ENCODE results near the genes INHA and DOCK10.

DNA sequence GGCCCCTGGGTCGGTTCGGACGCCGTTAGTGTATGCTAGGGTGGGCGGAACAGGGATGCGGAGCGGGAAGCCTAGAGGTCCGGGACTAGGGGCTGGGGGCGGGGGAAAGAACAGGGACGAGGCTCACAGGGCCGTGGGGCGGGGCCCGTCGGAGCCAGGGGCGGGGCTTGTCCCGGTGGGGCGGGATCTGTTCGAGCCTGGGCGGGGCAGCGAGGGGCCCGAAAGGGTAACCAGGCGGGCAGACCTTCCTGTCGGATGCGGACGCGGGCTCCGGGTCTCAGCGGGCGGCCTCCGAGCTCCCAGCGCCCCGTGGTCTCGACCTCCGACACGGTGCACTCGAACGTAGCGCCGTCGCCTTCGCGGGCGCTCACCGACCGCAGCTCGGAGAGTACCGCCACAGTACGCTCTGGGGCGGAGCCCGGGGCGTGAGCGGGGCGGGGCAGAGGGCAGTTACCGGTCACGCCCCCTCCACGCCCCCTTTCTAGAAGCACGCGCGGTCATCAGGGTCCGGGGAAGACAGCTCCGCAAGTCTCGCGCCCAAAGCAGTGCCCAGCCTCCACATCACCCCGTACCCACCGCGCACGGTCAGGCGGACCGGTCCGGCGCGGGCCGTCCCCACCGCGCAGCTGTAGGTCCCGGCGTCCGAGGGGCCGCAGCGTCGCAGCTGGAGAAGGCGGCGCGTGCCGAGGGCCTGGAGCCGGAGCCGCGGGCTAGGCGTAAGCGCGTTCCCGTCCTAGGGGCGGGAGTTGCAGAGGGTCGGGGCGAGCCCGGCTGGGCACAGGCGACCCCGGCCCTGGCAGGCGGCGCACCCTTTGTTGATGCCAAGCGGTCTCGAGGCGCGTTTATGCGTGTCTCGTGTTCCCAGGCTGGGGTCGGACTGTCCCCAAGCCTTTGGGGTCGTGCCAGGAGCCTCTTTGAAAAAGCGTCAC lies 8.7 kb downstream of the TMEM198 start:
- PRO-cap = bidirectional peak, plus-strand start at position 545 of the sequence, minus-strand start at position 383 of the sequence

DNA sequence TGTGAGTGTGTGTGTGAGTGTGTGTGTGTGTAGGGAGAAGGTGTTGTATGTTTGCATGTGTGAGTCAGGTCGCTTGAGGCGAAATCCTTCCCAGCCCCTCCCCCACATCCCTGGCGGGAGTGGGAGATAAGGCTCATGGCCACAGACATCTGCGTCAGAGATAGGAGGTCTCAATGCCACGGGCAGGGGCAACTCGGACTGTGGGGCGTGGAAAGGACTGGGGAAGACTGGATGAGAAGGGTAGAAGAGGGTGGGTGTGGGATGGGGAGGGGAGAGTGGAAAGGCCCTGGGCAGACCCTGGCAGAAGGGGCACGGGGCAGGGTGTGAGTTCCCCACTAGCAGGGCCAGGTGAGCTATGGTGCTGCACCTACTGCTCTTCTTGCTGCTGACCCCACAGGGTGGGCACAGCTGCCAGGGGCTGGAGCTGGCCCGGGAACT lies at the start of gene INHA:
INHA (plus strand) TSS at position 291 of the 438 bp plus-strand sequence.
- PRO-cap = no peak

DNA sequence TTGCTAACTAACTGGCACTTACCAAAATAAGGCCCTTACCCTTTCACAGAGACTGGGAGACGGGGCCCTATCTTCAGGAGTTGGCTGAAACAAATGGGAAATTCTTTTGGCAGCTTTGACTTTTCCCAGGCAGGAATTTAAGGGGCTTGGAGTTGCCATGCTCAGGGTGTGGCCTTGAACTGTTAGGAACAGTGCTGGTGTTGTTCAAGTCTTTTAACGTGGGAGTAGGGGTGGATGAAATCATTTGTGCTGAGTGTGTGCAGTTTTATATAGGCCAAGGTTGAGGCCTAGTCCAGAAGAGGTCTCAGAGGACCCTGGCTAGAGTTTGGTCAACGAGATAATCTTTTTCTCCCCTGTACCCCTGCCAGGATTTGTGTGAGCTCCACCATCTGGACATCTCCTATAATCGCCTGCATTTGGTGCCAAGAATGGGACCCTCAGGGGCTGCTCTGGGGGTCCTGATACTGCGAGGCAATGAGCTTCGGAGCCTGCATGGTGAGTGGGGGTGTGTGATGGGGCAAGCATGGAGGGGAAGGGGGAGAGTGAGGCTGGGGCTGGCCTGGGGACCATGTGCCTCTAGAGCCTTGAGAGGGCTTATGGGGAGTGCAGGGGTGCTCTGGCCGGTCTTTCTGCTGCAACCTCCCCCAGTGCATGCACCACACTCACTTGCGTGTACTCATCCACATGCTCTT lies 7.7 kb downstream of the STK11IP start:
- PRO-cap = no peak

DNA sequence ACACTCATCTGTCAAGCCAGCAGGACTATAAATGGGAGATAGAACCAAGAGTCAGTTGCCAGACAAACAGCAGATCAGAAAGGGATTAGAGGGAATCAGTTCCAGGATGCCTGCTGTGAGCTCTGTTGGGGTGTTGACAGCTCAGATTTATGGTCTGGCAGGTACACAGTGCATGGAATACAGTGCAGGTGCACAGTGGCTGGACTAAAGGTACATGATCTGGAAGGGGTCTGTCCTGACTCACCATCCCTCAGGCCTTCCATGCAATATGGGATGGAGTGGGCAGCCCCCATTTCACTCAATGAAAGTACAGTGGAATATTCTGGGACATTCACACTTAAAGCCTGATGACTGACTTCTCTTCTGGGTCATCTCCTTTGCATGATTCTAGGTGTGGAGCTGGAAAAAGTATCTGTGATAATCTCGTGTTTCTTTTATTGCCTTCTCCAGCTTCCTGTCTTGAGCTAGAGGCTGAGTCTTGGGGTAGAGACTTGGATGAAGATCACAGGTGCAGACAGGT lies 382.4 kb downstream of the SLC4A3 start:
- PRO-cap = no peak

DNA sequence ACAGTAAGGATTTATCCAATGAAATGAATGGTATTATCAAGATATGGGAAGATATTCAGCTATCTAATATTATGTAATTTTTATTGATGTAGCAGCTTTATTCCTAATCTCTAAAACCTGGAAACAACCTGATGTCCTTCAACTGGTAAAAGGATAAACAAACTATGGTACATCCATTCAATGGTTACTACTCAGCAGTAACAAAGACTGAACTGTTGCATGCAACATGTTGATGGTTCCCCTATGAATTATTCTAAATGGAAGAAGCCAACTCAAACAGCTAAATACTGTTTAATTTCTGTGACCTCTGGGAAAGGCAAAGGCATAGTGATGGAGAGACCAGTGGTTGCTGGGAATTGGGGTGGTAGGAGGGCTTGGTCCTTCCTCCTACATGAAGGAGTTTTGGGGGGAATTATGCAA lies 113.5 kb downstream of the SGPP2 start:
- PRO-cap = no peak

- PRO-cap = no peak
These were observed 74.0 kb downstream of the ACSL3 start for GRCh38 chr2:222934829-222935336.

- PRO-cap = no peak
These were observed 271.4 kb downstream of the SCG2 start for GRCh38 chr2:223330786-223331136.

- PRO-cap = no peak
These were observed 38.9 kb upstream of the SCG2 start for GRCh38 chr2:223641009-223641481.

- PRO-cap = no peak
These were observed 3.3 kb downstream of the WDFY1 start for GRCh38 chr2:223941848-223942230.

DNA sequence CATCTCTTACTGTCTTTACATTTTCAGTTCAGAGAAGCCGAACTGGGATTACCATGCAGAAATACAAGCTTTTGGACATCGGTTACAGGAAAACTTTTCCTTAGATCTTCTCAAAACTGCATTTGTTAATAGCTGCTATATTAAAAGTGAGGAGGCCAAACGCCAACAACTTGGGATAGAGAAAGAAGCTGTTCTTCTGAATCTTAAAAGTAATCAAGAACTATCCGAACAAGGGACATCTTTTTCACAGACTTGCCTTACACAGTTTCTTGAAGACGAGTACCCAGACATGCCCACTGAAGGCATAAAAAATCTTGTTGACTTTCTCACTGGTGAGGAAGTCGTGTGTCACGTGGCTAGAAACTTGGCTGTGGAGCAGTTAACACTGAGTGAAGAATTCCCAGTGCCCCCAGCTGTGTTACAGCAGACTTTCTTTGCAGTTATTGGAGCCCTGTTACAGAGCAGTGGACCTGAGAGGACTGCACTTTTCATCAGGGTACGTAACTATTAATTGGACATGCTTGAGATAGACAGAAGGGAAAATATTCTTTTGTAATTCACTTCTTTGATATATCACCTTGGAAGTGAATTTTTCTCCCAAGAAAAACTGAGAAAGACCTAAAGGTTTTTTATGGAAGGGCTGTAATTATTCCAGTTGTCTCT lies 2.4 kb downstream of the MRPL44 start:
- PRO-cap = unidirectional peak, minus-strand start at position 298 of the sequence

DNA sequence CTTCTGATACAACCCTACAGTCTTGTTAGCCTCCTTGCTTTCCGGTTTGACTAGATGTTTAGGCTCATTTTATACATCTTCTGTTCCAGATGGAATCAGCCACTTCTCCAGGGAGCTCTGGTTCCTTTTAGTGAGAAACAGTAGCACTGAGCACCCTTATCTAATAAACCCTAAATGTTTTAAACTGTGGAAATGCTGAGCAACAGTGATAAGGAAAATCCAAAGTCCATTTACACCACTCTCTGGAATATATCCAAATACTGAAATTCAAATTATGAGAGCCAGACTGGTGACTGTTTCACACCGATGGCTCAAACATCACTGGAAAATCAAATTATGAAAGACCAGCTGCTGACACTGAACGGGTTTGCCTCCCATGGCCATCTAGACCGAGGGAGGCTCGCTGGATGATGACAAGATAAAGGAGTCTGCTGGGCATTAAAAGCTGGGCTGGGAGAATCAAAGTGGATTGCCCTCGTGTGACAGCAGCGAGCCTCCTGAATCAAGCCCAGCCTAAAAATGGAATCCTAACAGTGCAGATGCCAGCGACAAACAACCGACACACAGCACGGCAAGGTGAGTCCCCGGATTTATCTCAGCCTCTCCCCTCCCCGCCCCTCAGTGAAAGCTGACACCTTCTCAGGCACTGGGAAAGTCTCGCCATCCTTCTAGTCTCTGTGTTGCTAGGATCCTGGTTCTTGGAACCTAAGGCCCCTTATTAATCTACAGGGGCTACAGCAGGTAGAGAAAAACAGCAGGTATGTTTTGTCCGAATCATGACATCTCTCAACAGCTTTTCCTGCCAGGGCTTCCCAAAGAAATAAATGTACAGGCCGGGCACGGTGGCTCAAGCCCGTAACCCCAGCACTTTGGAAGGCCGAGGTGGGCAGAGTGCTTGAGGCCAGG lies 30.3 kb downstream of the SERPINE2 start:
- PRO-cap = no peak

DNA sequence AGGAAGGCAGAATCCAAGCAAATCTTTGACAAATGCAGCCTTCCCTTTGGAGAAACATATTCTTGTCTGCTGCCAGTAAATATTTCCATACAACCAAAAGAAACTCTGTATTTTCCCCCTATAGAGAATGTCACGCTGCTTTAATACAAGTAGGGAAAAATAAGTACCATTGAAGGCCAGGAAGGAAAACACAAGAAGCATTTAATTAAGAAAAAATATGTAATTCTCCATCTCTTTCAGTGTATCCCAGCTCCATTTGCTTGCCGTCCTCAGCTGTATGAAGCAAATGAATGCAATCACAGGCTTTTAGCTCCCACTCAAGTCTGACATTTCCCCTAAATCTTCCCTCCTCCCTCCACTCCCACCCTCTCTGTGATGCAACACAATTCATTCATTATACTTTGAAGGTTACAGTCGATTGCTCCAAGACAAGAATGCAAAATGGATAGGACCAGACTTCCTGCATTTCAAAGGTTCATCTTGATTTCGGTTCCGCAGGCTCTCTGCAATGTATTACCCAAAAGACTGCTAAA lies 172.6 kb upstream of the SERPINE2 start:
- PRO-cap = no peak

DNA sequence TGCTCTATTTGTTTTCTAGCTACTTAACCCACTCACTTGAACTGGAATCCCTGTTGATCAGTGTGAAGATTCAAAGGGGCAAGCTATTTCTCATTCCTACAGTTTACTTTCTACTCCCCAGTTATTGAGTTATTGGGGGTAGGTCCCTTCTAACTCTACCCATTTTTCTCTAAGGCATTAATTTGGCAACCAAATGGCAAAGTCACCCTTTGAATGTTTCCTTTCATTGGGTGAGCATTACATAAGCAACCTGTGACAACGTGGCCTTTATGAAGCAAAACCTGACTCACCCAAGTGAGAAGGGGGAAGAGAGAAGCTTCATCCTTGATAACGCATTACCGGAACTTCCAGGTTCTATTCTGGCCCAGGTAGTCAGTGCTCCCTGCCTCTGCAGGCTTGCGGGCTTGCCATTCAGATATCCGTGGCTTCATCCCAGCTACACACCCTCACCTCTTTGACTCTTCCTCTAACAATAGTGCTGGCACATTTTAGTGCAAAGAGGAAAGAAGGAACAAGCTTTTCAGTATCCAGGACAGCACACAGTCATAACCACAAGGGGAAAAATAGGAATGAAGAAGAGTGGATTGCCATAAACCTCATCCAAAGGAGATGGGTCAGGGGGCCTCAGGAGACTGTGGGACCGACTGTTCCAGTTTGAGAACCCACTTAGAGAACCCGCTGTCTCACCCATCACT lies 39.1 kb upstream of the FAM124B start:
- PRO-cap = no peak

DNA sequence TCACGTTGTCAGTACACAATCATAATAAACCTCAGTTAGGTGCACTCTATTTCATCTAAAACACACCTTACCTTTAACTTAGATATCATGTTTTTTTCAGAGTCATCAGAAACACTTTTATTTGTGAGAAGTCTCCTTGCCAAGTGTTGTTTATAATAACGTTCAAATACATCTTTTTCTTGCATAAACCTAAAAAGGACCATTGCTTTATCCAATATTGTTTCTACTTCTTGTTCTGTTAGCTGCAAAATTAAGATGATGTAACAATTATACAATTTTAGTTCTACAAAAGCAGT lies 81.6 kb downstream of the CUL3 start:
- PRO-cap = no peak

DNA sequence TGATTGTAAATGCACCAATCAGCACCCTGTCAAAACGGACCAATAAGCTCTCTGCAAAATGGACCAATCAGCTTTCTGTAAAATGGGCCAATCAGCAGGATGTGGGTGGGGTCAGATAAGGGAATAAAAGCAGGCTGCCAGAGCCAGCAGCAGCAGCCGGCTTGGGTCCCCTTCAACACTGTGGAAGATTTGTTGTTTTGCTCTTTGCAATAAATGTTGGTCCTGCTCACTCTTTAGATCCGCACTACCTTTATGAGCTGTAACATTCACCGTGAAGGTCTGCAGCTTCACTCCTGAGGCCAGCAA lies 59.7 kb downstream of the CCDC195 start:
- PRO-cap = no peak

GRCh38 chr2:224894340-224894603 lies 148.0 kb downstream of the DOCK10 start:
- PRO-cap = no peak

DNA sequence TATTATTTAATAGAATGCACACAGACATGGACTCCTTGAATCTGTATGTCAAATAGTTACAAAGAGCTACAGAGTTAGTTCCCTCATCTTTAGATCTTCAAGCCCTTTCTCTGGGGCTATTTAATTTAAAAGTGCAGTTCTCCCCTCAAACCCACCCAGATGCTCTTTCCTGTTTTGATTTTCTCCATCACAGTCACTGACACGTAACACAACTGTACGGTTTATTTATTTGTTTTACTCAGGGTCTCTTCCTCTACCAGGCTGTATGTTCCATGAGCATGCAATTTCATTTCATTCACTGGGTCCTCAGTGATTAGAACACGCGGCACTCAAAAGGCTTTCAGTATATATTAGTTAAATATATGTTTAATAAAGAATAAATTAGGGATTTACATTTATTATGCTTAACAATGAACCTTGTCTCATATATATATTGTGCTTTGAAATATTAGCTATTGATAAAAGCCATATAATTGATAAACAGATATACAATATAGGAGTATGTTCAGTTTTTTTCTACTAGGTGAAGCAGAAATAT lies 94.6 kb downstream of the DOCK10 start:
- PRO-cap = no peak

GRCh38 chr2:224983768-224984400 lies 58.4 kb downstream of the DOCK10 start:
- PRO-cap = no peak

- PRO-cap = bidirectional peak, plus-strand start at chr2:225042109, minus-strand start at chr2:225042061; unidirectional peak, minus-strand start at chr2:225042276; bidirectional peak, plus-strand start at chr2:225042619, minus-strand start at chr2:225042499; bidirectional peak, plus-strand start at chr2:225042850, minus-strand start at chr2:225042655
These were observed at the start of gene DOCK10 for GRCh38 chr2:225041928-225042912. TSS of gene DOCK10 (minus strand) at chr2:225042468.

DNA sequence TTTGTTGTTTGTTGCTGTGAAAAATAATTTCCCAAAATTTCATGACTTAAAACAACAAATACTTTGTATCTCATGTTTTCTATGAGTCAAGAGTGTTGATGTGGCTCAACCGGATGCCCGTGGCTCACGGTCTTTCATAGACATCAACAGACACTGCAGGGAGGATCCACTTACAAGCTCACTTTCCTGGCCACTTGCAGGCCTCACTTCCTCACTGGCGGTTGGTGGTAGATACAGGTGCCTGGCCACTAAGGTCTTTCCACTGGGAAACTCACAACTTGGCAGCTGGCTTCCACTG lies 662.9 kb downstream of the IRS1 start:
- PRO-cap = no peak

Measured in pulmonary lymph node (tissue), 1 donor.